Right atrium auricular region (tissue), 2 donors: ENCODE results near the genes CDA, KIF17 and NBPF3.

DNA sequence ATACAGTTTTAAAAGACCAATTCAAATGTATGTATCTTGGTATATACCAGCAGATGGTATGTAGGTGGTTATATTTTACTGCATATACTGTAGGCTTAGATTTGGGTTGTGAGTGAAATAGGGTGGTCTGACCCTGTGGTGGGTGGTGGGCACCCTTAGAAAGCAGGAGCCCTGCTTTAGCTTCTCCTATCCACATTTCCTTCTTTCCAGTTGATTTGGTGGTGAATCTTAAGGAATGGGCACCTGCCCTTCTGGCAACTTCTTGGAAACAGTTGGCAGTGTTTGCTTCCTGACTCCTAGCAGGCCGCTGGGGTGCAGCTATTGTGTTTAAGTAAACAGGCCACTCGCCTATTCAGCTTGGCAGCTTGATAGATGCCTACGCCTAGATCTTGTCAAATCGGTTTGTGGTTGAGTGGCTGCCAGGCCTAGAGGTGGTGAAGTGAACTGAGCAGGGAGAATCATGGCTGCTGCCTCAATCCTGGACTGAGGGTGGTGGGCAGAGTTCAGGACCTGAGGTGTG, 678 bp upstream of the PLA2G2C start:
- PRO-cap: no peak
- RAMPAGE, long total RNA, 2 experiments: no peak in any of the 2 experiments

DNA sequence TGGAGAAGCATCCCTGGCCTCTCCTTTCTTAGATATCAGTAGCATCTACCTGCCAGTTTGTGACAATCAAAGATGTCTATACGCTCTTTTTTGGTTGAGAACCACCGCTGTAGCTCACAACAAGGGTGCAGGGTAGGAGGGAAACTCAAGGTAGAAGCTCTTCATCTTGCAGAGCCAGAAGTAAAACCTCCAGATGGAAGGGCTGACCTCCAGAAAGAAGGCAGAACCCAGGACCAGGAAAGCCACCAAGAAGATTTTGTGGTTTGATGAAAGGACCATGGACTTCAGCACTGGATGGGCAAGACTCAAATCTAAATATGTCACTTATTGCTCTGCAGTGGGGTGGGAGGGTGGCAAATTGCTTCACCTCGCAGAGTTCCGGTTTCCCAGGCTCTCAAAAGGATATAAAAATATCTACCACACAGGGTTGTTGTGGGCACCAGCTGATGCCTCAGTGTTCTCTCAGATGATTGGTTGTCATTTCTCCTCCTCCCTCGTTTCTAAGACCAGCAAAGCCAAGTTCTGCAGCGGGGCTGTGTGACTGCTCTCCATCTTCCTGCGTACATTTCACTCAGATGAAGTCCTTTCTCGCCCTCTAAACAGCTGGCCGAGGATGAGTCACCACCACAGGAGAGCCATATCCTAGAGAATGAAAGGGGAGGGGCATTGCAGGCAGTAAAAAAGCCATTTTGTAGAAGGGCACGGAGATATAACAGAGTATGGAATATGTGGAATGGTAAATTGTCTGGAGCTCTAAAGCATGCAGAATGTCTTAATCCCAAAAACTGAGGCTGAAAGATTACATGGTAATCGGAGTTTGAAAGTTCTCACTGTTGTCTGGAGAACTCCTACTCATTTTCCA, 35.1 kb upstream of the VWA5B1 start:
- PRO-cap: no peak
- RAMPAGE, long total RNA, 2 experiments: no peak in any of the 2 experiments

DNA sequence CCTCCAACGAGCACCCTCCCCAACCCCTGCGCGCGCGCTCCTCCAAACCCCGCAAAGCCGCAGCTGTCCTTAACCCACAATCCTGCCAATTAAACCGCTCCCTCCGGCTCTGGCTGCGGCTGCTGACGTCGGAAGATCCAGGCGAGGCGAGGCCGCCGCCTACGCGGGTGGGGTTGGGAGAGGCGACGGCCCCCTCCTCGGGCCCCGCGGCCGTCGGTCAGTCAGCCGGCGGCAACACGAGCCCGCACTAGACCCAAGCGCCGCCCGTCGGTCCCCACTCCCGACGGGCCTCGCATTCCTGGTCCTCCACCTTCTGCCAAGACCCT, 75.3 kb downstream of the VWA5B1 start:
- PRO-cap: no peak
- RAMPAGE, long total RNA, 2 experiments: no peak in any of the 2 experiments

DNA sequence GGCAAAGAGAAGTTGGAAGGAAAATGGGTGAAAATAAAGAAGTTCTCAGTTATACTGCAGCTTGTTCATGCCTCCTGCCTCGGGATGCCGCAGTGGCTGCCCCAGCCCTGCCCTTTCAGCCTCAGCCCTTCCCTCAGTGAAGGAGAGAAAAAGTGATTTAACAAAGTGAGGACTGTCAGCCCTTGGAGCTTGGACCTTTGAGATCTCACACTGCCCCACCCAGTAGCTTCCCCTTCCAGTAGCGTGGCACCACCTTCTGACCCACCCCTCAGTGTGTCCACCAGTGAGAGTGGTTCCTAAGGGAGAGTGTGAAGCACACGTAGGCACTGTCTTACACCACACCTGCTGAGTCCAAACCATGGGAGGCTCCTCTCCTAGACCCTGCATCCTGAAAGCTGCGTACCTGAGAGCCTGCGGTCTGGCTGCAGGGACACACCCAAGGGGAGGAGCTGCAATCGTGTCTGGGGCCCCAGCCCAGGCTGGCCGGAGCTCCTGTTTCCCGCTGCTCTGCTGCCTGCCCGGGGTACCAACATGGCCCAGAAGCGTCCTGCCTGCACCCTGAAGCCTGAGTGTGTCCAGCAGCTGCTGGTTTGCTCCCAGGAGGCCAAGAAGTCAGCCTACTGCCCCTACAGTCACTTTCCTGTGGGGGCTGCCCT, at the start of gene CDA:
TSS of gene CDA (plus strand) at position 499 of the 656 bp plus-strand sequence.
- PRO-cap: bidirectional peak, plus-strand start at position 339 of the sequence, minus-strand start at position 199 of the sequence
- RAMPAGE, long total RNA, 2 experiments: start-site peak on the plus strand in 2 of 2 experiments, centred at positions 497 to 509 of the sequence, 33 to 95 reads per replicate

DNA sequence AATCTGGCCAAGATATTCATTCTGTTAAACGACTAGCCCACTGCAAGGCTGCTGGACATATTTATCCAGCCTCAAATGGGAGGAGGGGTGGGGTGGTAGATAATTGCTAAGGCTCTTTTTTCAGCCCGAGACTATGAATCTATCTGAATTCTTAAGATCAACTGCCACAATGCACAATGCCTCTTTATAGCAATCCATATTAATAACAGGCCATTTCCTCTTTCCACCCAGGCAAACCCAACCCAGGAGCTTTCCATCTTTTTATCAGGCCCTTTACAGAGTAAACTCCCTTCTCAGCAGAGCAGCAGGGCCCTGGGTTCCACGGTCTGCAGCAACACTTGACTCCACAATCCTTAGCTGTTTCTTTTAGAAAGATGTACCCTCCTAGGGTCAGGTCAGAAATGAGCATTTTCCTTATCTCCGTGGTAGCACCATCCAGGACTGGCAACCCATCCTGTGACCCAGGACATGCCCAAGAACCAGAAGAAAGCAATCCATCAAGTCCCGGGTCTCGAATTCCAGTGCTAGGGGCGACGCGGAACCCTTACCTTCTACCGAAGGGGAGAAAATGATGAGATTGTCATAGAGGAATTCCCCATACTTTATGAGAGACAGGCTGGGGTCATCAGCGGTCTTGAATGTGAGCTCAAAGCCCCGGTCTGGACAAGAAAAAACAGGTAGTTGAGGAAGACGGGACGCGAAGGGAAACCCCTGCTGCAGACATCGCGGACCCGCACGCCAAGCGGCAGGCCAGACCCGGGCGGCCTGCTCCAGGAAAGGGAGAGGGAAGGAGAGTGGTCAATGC, 634 bp downstream of the DDOST start:
- PRO-cap: no peak
- RAMPAGE, long total RNA, 2 experiments: no peak in any of the 2 experiments

DNA sequence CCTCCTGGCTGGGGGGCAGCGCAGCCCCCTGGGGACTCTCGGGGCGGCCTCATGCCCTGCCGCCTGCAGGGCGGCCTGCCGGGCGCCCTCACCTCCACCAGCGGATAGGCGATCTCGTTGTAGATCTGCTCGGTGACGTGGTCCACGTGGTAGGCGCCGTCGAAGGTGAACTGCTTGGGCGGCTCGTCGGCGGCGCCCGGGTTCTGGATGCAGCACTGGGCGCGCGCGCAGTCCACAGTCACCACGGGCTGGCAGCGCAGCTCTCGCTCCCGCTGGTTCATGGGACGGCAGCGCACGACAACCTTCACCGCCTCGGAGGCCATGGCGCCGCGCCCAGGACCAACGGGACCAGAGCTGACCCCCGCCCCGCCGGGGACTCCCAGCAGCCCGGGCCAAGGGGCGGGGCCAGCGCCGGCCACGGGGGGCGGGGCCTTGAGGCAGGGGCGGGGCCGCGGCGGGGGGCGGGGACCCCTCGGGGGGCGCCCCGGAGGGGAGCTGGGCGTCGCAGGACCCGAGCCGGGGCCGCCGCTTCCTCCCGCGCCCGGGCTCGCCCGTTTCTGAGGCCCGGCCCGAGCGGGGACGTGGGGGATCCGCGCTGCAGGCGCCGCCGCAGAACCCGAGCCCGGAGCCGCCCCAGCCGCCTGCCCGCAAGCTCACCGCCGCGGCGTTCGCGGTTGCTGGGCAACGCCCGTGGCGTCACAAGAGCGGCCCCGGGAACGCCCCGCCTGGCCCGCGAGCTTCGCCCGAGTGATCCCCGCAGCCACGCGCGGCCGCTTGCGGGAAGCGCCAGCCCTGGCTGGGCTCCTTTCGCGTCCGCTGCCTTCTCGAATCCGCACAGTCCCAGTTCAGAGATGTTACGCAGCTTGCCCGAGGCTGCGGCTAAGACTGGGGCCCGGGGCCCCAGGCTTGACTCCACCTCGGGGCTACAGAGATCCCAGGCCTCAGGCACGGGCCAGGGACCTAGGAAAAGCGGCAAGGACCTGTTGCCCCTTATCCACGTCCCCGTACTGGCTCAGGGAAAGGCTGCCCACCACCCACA, at the start of gene KIF17:
TSS of gene KIF17 (minus strand) at position 624 of the 1,039 bp plus-strand sequence.
- PRO-cap: no peak
- RAMPAGE, long total RNA, 2 experiments: no peak in any of the 2 experiments

DNA sequence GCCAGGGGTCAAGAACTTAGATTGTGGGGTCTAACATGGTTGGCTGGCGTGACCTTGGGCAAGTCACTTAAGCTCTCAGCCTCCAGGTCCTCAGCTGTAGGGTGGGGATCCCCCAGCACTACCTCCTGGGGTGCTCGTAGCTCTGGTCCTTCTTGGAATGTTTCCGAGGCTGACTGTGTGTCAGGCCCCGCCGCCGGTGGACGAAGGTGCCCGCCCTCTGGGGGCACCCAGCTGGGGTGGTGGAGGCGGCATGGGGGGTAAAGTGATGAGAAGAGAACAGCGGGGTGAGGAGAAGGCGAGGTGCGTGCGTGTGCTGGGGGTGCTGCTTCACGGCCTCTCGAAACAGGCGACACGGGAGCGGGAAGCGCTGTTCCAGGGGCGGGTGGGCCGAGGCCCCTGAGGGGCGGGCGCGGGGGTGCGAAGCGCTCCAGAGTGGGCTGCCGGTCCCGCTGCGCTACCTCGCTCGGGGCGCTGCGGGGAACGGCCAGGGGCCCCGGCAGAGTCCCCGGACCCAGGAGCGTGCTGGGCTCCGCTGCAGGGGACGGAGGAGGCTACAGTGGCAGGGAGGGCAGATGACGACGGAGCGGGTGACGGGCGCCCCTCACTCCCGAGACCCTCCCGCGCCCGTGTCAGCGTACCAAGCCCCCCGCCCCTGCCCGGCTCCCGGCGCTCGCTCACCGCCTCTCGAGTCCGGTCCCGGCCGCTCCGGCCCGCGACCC, 1.0 kb downstream of the SH2D5 start:
- PRO-cap: no peak
- RAMPAGE, long total RNA, 2 experiments: no peak in any of the 2 experiments

DNA sequence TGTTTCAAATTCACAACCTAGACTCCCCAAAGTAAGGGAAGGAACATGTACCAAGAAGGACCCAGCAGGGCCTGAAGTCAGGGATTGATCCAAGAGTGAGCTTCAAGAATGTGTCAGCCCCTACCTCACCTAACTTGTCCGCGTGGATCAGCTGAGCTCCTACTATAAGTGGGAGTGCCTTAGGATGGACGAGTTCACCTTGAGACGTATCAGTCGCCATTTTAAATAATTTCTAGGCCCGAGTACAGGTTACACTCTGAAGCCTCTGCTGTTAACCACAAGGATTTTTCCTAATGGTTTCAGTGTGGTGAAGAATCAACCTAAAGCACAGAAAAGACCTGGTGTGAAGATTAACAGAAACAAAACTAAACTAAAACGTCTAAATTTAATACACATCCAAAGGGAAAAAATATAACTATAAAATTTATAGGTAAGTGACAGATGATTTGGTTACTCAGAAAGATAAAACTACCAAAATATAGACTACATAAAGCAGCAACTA, 6.8 kb downstream of the HP1BP3 start:
- PRO-cap: no peak
- RAMPAGE, long total RNA, 2 experiments: no peak in any of the 2 experiments

GRCh38 chr1:21220636-21221188, 44.0 kb upstream of the EIF4G3 start:
- PRO-cap: no peak
- RAMPAGE, long total RNA, 2 experiments: no peak in any of the 2 experiments

GRCh38 chr1:21326392-21327467, 36.5 kb upstream of the ECE1 start:
- PRO-cap: bidirectional peak, plus-strand start at chr1:21326760, minus-strand start at chr1:21326686; bidirectional peak, plus-strand start at chr1:21327409, minus-strand start at chr1:21327293
- RAMPAGE, long total RNA, 2 experiments: no peak in any of the 2 experiments

DNA sequence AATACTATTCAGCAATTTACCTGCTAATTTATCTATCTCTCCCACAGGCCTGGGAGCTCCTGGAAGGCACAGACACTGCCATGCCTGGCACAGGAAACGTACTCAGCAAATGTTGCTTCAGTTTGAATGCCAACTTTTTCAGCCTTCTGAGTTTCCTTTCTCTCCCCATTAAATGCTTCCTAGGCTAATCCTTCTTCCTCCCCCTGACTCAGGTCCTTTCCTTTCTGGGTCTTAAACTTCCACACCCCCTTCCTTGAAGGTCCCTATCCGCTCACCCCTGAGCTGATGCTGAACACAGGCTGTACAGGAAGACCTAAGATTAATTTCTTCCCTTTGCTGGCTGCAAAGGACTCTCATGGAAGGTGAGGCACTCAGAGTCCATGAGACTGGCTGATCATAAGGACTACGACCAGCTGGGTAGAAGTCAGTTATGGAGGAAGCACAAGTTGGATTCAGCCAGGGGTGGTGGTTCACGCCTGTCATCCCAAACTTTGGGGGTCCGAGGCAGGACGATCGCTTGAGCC, 40.3 kb upstream of the ECE1 start:
- PRO-cap: no peak
- RAMPAGE, long total RNA, 2 experiments: no peak in any of the 2 experiments

GRCh38 chr1:21339073-21340149, 49.1 kb upstream of the ECE1 start:
- PRO-cap: bidirectional peak, plus-strand start at chr1:21339209, minus-strand start at chr1:21339219
- RAMPAGE, long total RNA, 2 experiments: no peak in any of the 2 experiments

DNA sequence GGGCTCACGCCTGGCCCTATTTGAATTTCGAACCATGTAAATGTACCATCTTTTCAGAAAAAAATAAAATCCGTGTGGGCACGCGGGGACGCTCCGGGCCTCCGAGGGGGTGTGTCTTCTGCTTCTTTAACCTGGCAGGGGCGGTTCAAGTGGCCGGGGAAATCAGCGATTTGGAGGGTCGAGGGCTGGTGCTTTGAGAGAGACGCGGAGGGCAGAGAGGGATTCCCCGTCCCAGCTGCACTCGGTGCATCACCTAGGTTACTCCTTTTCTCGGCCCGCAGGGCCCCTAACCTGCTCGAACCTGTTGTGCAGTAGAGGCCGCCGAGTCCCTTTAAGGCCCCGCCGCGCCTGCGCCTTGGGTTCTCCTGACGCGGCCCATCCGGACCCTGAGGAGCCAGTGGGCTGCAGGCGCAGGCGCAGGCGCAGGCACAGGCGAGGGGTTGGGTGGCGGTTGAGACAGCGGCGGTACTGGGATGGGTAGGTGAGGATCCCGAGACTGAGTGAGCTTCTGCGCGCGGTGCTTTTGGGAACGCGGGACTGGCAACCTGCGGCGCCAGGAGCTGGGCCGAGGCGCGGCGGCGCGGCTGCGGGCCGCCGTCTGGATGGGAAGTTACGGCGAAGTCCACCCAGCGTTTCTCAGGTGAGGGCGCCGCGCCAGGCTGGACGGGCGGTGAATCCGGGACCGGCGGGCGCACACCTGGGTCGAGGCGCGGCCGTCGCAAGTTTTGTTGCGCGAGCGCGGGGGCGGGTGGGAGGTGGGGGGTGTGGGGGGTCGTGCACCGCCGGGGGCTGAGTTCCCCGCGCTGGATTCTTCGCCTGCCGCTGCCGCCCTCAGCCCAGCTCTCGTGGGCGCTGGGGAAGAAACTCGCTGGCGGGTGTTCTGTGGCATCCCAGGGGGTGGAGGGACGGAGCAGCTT, at the start of gene NBPF3:
TSS of gene NBPF3 (plus strand) at position 429 of the 917 bp plus-strand sequence.
- PRO-cap: bidirectional peak, plus-strand start at position 429 of the sequence, minus-strand start at position 333 of the sequence
- RAMPAGE, long total RNA, 2 experiments: no peak in any of the 2 experiments

GRCh38 chr1:21627070-21627423, 42.1 kb downstream of the RAP1GAP start:
- PRO-cap: no peak
- RAMPAGE, long total RNA, 2 experiments: no peak in any of the 2 experiments

DNA sequence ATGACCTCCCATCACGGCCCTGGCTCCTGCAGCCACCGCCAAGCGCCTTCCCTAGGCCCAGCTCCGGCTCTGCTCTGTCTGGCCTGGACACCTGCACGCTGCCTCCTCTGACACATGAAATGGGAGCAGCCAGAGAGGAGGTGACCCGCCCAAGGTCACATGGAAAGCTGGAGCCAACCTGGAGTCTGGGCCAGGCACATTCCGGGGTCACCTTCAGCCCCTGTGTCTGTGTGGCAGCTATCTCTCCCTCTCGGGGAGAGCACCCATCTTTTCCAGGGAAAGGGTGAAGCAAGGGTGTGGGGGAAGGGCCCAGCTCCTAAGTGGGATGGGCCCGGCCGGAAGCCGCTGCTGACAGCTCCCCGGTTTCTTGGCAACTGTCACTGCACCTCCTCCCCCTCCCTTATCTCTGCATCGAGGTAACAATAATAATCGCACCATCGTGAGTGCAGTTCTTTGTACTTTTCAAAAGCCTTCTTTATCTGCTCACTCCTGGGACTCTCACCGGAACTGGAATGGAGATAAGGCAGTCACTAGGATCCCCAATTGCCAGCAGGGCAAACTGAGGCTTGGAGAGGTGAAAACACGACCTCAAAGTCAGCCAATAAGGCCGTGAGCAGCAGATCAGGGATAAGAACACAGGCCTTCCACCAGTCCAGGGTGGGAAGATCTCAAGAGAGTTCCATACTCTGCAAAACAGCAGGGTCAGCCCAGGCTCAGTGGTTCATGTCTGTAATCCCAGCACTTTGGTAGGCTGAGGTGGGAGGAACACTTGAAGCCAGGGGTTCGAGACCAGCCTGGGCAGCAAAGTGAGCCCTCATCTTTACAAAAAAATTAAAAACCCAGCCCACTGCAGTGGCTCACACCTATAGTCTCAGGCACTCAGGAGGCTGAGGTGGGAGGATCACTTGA, 37.0 kb downstream of the RAP1GAP start:
- PRO-cap: no peak
- RAMPAGE, long total RNA, 2 experiments: no peak in any of the 2 experiments

GRCh38 chr1:21659022-21659796, 9.9 kb downstream of the RAP1GAP start:
- PRO-cap: no peak
- RAMPAGE, long total RNA, 2 experiments: no peak in any of the 2 experiments

- PRO-cap: no peak
- RAMPAGE, long total RNA, 2 experiments: no peak in any of the 2 experiments
Observed at GRCh38 chr1:21704230-21704641, 35.1 kb upstream of the RAP1GAP start.

- PRO-cap: no peak
- RAMPAGE, long total RNA, 2 experiments: no peak in any of the 2 experiments
Observed at GRCh38 chr1:21706440-21707106, 37.4 kb upstream of the RAP1GAP start.

GRCh38 chr1:21723834-21724438, 54.8 kb upstream of the RAP1GAP start:
- PRO-cap: no peak
- RAMPAGE, long total RNA, 2 experiments: no peak in any of the 2 experiments

- PRO-cap: no peak
- RAMPAGE, long total RNA, 2 experiments: no peak in any of the 2 experiments
Observed at GRCh38 chr1:21726844-21727488, 56.0 kb downstream of the USP48 start.